Hair follicle dermal papilla cell (primary cell): ENCODE measurements around the genes SPDYE13 and TMEM120A.

DNA sequence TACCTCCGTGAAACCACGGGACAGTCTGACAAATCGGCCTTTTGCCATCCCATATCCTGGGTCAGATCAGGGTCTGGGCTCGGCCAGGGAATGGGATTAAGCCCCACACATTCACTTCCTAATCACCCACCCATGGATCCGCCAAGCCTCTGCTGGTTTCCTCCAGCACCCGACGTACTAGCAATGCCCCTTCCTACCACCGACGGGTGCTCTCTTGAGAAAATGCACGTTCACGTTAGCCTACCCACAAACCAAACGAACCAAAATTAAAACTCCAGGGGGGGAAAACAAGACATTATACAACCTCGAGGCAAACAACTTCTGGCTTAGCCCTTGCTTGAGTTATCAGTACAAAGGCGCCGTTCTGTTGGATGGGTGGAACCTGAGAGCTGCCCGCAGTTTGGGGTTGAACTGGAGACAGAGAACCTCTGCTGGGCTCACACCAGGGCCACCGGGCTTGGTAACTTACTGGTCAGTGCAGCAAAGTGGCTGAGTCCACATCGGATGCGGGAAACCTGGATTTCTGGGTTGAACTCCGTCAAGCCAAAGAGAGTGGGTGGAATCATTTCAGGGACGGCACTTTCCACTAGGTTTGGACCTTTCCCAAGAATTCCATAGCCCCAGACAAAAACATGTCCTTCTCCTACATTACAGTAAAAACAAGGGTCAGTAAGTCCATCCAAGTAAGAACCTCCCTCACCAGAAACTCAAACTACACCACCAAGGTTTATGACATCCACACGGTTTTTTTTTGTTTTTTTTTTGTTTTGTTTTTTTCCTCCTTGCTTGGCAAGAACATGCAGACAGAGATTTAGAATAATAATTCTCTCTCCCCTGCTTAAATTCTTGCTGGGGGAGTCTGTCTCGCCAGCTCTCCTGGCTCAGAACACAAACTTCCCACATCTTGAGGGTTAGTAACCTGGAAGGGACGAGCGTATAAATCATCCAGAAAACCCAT, 17.9 kb downstream of the RCC1L start:
- CAGE, long polyA plus RNA, result no peak

GRCh38 chr7:75280520-75281084, at the start of gene SPDYE13:
SPDYE13 (plus strand) TSS chr7:75280790.
- CAGE, long polyA plus RNA, result no peak

GRCh38 chr7:75395158-75395543, 278 bp upstream of the TRIM73 start:
- CAGE, long polyA plus RNA, result no peak

DNA sequence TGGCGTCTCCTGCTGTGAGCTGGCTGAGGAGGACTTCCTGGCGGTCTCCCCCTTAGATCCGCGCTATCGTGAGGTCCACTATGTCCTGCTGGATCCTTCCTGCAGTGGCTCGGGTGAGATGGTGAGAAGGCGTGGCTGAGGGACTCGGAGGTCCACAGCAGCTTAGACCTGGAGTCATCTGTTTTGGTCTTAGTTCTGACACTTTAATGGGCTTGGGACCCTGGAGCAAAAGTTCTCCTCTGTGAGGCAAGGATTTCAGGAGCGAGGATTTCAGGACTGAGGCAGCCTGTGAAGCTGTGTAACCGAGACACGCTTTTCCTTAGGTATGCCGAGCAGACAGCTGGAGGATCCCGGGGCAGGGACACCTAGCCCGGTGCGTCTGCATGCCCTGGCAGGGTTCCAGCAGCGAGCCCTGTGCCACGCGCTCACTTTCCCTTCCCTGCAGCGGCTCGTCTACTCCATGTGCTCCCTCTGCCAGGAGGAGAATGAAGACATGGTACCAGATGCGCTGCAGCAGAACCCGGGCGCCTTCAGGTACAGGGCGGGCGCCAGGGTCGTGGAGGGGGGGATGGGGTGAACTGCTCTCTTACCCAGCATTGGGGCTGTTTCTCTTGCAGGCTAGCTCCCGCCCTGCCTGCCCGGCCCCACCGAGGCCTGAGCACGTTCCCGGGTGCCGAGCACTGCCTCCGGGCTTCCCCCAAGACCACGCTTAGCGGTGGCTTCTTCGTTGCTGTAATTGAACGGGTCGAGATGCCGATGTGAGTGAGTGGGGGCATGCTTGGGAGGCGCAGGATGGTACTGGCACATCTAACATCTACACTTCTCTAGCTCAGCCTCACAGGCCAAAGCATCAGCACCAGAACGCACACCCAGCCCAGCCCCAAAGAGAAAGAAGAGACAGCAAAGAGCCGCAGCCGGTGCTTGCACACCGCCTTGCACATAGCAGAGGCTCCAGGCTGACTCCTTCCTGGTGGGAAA, 20.5 kb downstream of the TRIM73 start:
- CAGE, long polyA plus RNA, result no peak

DNA sequence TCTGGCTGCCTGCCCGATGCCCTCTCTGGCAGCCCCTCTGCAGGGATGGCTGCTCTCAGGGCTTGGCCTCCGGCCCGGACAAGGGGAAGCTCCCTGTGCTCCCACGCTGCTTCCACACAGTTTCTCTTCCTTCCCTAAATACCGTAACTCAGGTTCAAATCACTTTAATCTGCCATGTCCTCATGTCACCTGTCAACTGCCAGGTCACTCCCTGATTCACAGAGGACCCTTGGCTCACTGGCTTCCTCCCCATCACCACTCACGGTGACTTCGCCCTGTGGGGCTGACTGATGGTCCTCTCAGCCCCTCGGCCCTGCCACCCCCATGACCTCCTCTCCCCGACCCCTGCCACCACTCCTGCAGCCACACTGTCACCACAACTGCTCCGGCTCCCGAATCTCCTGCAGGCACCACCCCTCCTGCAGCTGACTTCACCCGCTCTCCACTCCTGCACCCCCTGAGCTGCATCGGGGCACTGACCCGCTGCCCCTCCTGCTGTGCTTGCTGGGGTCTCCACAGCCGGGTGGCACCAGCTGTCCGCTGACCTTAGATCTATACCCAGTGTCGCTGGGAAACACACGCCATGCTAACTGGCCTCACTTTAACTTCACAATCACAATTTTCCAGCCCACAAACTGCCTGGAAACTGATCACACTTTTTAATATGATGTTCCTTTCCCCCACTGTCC, 24.6 kb downstream of the TRIM73 start:
- CAGE, long polyA plus RNA, result no peak

GRCh38 chr7:75442418-75443284, 43.4 kb downstream of the POM121C start:
- CAGE, long polyA plus RNA, result no peak

DNA sequence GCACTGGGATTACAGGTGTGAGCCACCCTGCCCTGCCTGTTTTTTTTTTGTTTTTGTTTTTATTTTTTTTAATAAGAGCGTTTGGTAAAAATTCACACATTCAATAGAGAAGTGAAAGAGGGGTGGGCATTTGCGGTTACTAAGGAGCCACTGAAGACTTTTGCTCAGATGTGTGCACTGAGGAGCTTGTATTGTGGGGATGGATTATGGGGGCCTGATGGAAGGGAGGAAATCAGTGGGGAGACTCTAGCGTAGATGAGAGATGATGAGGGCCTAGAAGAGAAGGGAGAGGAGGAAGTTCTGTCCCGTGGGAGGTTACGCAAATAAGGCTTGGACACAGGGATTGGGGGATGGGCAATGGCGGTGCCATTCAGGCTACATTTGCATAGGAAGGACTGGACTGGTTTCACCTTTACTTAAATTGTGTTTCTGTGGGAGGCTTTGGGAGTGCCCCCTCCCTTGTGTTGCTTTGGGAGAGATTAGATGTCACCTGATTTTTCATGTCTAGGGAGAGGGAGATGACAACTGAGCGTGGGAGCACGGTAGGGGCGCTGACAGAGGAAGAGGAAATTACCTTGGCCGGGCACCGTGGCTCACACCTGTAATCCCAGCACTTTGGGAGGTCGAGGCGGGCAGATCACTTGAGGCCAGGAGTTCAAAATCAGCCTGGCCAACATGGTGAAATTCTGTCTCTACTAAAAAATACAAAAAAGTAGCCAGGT, 2.2 kb upstream of the HIP1 start:
- CAGE, long polyA plus RNA, result no peak

DNA sequence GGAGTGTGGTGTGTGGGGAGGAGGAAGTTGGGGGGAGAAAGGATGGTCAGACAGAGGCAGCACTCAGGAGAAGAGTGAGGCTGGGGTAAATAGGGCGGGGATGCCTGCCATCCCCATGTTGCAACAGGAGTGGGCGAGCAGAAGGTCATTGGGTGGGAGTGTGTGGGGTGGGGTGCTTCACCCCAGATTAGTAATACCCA, 3.6 kb upstream of the CCL24 start:
- CAGE, long polyA plus RNA, result no peak

DNA sequence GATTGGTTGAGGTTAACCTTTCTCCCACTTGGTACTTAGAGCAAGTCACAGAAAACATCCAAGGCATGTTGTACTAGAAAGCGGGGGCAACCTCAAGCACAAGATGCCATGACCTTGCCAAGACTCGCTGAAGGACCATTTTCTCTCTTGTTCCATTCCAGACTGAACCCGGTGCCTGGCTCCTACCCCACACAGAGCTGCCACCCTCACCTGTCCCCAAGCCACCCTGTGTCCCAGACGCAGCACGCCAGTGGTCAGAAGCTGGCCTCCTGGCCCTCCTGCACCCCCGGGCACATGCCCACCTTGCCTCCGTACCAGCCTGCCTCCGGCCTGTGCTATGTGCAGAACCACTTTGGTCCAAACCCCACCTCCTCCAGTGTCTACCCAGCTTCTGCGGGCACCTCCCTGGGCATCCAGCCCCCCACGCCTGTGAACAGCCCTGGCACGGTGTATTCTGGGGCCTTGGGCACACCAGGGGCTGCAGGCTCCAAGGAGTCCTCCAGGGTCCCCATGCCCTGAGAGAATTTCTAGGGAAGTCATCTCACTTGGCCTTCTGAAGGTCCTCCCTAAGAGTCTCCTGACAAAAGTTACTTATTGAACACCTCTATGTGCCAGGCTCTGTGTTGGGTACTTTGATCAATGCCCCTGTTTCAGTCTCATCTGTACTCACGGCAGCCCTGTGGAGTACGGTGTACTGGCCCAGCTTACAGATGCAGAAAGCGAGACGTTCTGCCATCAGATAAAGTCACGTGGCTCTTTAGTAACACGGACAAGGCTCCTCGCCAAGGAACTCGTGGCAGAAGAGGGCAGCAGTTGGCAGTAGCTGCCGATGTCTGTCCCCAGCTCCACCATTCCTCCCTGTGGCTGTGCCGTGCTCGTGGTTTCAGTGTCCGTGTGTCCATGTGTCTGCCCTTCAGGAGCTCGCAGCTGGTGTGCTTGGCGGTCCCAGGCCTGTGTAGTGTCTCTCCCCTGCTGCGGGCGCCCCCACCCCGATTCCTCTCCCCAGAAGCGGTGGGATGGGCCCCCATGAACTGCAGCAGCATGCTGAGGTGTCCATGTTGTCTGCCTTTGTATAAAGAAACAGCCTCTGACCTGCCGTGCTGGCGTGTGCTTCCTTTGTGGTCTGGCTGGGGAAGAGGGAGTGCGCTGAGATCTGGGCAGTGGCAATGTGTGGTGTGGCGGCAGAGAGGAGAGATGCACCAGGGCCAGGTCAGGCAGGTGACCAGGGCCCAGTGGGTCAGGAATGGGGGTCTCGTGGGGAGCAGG, 9.4 kb downstream of the RHBDD2 start:
- CAGE, long polyA plus RNA, result no peak

GRCh38 chr7:75899665-75899916, 15.4 kb upstream of the POR start:
- CAGE, long polyA plus RNA, result no peak

GRCh38 chr7:75953279-75953527, 38.2 kb downstream of the POR start:
- CAGE, long polyA plus RNA, result no peak

- CAGE, long polyA plus RNA, result no peak
These were observed at the start of gene TMEM120A for GRCh38 chr7:75994386-75995055. TMEM120A (minus strand) TSS chr7:75994595.

GRCh38 chr7:76005659-76006010, 11.2 kb upstream of the TMEM120A start:
- CAGE, long polyA plus RNA, result no peak

DNA sequence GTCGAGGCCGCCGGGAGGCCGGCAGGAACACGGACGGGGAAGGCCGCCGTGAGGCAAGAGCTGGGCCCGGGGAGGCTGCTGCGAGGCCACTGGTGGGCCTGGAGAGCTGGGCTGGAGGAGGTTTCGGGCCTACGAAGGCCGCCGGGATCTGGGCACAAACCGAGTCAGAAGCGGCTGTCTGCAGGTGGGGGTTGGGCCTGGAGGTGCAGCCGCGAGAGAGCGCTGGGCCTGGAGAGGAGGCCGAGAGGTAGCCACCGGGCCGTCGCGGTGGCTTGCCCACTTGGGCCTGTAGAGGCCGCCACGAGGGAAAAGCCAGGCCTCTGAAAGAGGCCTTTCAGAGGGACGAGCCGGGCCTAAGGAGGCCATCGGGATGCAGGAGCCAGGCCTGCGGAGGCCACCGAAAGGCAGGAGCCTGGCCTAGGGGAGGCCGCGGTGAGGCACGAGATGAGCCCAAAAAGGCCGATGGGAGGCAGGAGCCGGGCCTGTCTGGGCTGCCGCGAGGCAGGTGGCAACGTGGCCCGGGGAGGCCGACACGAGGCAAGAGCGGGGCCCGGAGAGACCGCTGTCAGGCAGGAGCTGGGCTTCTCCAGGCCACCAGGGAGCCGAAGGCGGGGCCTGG, 25.4 kb downstream of the MDH2 start:
- CAGE, long polyA plus RNA, result no peak

DNA sequence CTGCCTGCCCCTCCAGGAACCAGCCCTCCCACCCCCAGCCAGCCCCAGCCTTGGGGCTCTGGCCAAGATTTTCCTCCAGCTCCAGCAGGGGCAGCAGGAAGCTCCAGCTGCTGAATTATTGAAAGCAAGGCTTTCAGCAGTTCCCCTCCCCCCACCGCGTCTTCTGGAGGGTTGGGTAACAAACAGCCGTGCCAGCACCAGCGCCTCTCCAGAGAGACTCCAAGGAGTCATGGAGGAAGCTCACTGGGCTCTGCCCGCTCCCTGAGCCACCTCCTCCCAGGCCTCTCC, 19.0 kb downstream of the SRRM3 start:
- CAGE, long polyA plus RNA, result no peak

GRCh38 chr7:76259780-76260538, 42.5 kb upstream of the HSPB1 start:
- CAGE, long polyA plus RNA, result no peak

DNA sequence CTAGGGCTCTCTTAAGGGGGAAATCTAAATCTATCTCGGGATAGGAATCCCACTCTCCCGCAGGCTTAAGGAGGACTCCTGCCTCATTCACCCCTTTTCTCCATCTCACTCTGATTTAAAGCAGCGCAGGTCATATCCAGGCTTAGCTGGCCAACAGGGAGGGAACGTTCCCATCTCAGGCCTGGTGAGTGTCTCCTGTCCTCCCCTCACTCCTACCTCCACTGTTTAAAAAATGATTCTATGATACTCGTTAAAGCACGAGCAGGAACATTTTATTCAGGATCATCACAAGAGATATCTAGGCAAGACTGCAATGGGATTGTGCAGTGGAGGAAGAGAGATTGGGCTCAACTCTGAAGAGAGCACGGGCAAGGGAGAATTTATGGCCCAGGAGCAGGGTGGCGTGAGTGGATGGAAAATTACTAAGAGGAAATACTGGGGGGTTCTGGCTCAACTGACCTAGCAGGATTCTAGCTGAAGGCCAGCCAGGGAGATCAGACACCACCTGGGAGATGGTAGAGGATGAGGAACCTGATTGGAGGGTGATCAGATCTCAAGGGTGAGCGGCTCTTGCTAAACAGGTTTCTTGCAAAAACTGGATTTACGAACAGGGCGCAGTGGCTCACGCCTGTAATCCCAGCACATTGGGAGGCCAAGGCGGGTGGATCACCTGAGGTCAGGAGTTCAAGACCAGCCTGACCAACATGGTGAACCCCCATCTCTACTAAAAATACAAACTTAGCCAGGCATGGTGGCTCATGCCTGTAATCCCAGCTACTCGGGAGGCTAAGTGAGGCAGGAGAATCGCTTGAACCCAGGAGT, 9.0 kb upstream of the HSPB1 start:
- CAGE, long polyA plus RNA, result no peak

GRCh38 chr7:76303092-76303438, 592 bp downstream of the HSPB1 start:
- CAGE, long polyA plus RNA, result no peak

DNA sequence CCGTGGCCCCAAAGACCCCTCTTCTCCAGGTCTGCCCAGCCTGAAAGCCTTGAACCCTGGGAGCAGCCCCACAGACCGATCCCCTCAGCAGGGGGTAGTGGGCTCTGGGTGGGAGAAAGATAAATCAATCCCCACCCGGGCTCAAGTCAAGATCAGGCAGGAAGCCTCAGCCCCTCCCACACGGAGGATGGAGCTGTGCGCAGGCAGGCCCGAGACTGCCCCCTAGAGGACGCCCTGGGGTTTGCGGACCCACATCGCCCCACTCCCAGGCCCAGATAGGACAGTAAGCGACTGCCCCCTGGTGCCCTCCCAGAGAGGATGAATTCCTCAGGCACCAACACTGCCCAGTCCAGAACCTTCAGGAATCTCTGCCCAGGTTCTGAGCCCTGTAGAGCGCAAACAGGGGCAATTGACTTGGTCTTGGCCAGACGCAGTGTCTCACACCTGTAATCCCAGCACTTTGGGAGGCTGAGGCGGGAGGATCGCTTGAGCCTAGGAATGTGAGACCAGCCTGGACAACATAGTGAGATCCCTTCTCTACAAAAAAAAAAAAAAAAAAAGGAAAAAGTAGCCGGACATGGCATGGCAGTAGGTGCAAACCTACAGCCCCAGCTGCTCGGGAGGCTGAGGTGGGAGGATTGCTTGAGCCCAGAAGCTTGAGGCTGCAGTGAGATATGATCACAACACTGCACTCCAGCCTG, 11.9 kb downstream of the HSPB1 start:
- CAGE, long polyA plus RNA, result no peak

GRCh38 chr7:76332017-76332563, 26.7 kb downstream of the YWHAG start:
- CAGE, long polyA plus RNA, result no peak